AG08470 (cell line): ENCODE measurements around the genes AMN1 and H3-5.

- RRBS, result 16% methylated on average over 1 of the region's 9 CpGs
Measured at GRCh38 chr12:31326881-31327216, 899 bp upstream of the SINHCAF start.

GRCh38 chr12:31355410-31355774 is 29.4 kb upstream of the SINHCAF start:
- RRBS, result no CpG with 5 or more reads among the region's 5 CpGs

GRCh38 chr12:31368514-31369476 is 42.8 kb upstream of the SINHCAF start:
- RRBS, result no CpG with 5 or more reads among the region's 12 CpGs

- RRBS, result no CpG with 5 or more reads among the region's 1 CpG
Measured at GRCh38 chr12:31442662-31442982, 116.7 kb upstream of the SINHCAF start.

DNA sequence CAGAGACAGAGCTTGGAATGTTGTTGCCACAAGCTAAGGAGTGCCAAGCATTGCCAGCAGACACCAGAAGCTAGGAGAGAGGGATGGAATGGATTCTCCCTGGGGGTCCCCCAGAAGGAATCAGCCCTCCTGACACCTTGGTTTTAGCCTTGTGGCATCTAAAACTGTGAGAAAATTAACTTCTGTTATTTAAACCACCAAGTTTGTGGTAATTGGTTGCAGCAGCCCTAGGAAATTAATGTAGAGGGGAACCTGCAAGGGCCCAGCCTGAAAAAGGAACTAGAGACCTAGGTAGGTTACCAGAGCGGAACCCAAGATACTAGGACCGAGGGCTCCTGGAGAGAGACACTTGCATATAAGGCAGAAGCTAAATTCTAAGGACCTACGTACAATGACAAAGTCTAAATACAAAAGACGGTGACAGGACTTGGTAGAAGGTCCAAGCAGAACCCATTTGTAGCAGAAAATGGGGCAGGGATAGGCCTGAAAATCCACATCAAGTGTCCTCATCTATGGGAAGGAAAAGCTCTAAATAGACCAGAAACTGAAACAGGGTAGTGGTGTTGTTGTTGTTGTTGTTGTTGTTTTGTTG is 8.2 kb upstream of the DENND5B start:
- RRBS, result no CpG with 5 or more reads among the region's 4 CpGs

GRCh38 chr12:31728641-31729654 is at the start of gene AMN1:
TSS of gene AMN1 (minus strand) at chr12:31729021.
- RRBS, result no CpG with 5 or more reads among the region's 76 CpGs

GRCh38 chr12:31791628-31792462 is at the start of gene H3-5:
TSS of gene H3-5 (minus strand) at chr12:31792298.
- RRBS, result no CpG with 5 or more reads among the region's 50 CpGs

GRCh38 chr12:31876560-31877055 is 82.6 kb upstream of the RESF1 start:
- RRBS, result no CpG with 5 or more reads among the region's 6 CpGs

DNA sequence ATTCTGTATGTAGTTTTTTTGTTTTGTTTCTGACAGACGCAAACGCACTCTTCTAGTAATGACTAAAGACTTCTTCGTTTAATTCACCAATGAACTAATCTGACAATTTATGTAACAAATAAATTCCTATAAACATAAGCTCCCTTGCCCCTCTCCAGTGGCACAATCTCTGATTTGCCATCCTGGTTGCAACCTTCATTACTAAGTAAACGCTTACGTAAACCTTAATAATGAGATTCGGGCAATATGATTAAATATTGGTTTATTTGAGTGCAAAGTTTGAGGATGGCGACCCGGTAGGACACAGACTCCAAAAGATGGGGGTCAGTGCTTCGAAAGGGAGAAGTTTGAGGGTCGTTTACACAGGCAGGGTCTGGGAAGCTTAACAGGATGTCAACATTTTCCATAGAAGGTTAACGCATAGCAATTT is 952 bp upstream of the RESF1 start:
- RRBS, result no CpG with 5 or more reads among the region's 11 CpGs

DNA sequence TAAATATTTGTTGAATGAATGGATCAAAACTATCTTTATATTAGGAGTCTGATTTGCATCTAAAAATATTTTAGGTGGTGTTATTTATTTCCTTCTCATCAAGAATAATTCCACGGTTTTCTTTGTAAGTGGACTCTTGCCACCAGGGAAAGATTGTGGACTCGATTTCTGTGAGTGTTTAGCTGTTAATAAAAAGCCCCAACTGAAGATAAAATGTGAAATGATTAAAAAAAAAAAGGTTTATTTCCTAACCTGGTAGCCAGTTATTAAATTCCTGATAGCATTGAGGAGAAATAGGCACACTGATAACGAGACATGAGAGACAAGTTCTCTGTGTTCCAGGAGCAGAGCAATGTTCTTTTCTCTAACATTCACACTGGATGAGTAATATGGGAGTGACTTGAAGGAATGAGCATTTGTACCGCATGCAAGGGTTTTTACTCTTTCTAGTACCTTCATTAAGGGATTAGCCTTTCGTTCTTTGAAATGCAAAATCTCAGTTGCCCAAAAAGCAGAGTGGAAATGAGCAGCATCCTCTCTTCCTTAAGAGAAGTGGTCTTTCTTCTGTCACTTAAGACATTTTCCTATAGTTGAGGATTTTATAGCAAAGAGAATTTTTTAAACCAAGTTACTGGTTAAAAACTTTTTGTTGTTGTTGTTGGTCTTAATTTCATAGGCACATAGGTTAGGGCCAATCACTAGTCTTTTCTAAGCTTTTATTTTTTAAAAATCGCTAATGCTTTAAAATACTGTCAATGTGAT is 54.7 kb downstream of the FGD4 start:
- RRBS, result no CpG with 5 or more reads among the region's 6 CpGs

DNA sequence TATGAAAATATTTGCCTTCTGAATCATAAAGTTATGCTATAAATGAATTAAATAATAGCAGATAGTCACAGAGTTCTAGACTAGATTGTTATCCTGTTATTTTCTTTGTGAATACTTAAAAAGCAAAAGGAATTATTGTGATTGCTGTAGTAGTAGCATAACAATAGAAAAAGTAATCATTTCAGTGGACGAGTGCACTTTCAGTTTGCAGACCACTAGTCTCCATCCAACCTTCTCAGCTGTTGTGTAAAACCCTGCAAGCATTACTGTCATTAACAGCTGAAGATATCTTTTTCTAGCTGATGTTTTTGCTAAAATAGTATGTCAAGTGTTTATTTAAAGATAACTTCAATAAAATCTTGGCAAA is 56.4 kb downstream of the FGD4 start:
- RRBS, result no CpG with 5 or more reads among the region's 1 CpG

DNA sequence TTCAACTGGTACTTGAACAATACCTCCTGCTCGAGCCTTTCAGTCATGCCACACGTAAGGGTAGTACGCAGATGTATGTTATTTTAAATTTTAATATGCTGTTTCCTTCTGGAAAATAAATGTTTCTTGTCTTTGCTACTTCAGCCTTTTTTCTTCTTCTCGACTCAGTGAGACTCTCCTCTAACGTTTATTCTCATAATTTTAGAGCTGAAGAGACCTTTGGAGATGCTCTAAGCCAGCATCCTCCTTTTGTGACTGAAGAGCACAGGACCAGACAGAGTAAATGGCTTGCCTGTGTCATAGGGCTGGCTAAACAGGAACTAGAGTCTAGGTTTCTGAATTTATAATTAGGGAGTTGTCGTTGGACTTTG is 98.4 kb downstream of the FGD4 start:
- RRBS, result no CpG with 5 or more reads among the region's 6 CpGs

- RRBS, result no CpG with 5 or more reads among the region's 1 CpG
Measured at GRCh38 chr12:32532462-32532815, 133.1 kb downstream of the FGD4 start.

- RRBS, result no CpG with 5 or more reads among the region's 6 CpGs
Measured at GRCh38 chr12:32550356-32550641, 128.8 kb upstream of the DNM1L start.

GRCh38 chr12:32568282-32568552 is 110.9 kb upstream of the DNM1L start:
- RRBS, result no CpG with 5 or more reads among the region's 1 CpG

- RRBS, result no CpG with 5 or more reads among the region's 4 CpGs
Measured at GRCh38 chr12:32987237-32987580, 90.6 kb upstream of the PKP2 start.

DNA sequence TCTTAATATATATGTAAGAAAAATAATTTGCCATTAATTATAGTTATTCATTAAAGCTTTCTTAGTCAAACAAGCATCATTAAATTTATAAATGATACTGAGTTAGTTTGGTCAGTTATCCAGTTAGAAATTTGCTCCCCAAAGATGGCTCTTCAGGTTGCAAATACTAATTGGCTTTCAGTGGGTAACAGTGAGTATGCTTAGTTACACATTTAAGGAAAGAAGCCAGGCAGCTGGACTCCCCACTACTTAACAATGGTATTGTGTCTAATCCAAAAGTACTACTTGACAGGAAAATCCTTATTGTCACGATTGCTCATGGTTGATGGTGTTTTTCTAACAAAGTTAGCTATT is 33.5 kb upstream of the ALG10 start:
- RRBS, result no CpG with 5 or more reads among the region's 1 CpG

GRCh38 chr12:34348074-34348609 is 325.8 kb downstream of the ALG10 start:
- RRBS, result 54% methylated on average over 10 of the region's 28 CpGs